Measurements from ENCODE around the genes NECAB2, DNAAF1, KCNG4 and WFDC1.

- PRO-cap, result no peak
Observed at GRCh38 chr16:81677686-81678071, 101.4 kb upstream of the PLCG2 start.

DNA sequence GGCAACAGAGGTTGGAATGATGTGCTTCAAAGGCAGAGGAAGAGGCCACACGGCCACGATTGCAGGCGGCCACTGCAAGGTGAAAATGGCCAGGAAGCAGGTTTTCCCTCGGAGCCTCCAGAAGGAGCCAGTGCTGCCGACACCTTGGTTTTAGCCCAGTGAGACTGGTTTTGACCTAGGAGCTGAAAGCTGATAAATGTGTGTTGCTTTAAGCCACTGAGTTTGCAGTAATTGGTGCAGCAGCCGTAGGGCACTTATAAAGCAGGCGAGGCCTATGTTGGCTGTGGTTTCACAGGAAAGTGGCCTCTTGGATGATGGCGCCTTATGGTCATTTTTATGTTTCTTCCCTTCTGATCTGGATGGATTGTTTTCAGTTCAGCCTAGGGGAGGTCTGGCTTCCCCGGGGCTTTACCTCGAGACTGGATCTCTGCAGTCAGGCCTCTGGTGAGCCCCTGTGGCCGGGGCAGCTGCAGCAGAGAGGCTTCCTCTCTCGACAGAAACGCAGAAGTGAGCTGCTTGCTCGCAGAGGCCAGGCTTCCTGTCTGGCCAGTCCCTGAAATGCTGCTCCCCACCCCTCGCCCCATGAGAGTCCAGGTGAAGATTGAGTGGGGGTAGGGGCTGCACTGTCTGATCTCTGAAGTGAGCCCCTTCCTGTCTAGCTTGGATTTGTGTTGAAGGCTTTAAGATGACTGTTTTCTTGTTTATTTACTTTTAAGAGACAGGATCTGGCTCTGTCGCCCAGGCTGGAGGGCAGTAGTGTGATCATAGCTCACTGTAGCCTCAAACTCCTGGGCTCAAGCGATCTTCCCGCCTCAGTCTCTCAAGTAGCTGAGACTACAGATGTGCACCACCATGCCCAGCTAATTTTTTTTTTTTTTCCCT is 44.0 kb downstream of the PLCG2 start:
- PRO-cap, result no peak

GRCh38 chr16:81841698-81842363 is 62.7 kb downstream of the PLCG2 start:
- PRO-cap, result no peak

- PRO-cap, result no peak
Observed at GRCh38 chr16:82715799-82716270, 89.1 kb downstream of the CDH13 start.

- PRO-cap, result no peak
Observed at GRCh38 chr16:82783788-82784661, 157.3 kb downstream of the CDH13 start.

- PRO-cap, result no peak
Observed at GRCh38 chr16:82995886-82996545, 369.2 kb downstream of the CDH13 start.

DNA sequence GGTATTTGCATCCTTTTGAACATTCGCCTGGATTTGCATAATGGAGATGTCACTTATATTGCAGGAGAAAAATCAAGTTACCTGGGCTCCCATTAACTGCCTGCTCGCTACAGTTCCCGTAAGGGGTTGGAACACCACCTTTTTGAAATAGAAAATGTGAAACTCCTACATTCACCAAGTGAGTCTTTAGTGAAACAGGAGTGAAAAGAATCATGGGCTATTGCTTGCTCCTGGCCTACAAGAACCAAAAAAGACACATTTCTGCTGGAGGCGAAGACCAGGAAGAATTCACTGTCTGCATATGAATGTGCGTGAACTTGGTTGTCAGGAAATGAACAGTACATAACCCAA is 518.9 kb upstream of the HSBP1 start:
- PRO-cap, result no peak

- PRO-cap, result no peak
Observed at GRCh38 chr16:83343940-83344304, 463.9 kb upstream of the HSBP1 start.

DNA sequence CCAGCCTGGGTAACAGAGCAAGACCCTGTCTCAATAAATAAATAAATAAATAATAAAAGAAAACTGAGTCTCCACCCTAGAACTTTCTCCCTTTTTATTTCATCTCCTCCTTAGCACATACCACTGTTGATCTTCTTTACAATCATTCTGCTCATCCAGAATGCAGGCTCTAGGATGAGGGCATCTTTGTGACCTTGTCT is 226.1 kb upstream of the HSBP1 start:
- PRO-cap, result no peak

DNA sequence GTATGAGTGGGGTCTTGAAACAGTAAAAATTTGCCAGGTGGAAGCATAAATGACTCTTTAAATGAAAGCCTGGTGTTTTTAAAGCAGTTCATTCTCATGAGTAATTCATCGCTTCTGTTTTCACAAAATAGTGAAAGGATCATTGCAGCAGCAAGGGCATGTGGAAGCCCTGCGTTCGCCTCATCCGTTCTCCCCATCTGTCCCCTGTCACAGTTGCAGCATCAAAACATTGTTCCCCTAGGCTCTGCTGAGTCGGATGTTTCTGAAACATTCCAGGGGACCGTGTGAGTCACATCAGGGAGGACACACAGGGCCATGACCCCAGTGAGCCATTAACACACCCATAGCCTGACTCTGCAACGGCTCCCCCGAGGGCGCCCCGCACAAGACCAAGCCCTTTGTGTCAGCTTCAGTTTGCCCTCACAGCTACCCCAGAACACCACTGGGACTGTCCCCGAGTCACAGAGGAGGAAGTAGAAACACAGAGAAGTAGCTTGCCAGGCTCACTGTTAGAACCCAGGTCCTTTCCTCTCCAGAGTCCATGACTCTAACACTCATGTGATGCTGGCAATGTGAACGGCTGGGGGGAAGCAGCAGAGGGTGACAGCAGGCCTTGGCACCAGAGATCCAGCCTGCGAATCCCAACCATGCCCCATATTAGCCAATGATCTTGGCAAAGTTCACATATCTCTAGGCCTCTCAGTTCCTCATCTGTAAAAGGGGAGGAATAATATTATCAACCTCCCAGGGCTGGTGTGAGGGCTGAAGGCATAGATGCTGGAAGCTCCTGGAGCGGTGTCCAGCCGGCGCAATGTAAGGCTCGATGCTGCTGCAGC is 63.2 kb upstream of the HSBP1 start:
- PRO-cap, result no peak

GRCh38 chr16:83803582-83804245 is 4.1 kb upstream of the HSBP1 start:
- PRO-cap, result no peak

DNA sequence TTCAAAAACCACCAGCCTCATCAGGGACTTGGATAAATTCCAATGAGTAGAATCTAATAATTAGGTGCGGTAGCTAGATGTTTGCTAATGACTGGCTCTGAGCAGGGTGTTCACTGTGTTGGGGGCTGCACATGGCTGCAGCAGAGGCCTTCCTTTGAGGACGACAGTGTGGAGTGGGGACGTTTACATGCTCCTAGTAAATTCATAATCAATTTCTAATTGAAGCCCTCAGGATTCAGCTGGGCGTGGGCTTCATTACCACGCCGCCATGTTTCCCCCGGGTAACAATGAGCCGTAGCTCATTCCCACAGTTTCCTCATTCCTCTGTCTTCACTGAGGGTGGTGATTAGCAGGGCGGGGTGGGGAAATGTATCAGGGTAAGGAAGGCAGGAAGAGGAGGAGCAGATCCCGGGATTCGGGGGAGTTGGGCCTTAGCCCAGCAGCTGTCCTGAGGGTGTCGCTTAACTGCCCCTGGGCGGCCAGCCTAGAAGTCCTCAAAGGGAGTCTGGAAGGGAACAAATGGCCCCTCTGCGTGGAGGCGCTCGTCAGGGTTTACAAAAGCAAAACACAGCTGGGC is 14.2 kb downstream of the MLYCD start:
- PRO-cap, result no peak

- PRO-cap, result bidirectional peak, plus-strand start at chr16:83968691, minus-strand start at chr16:83968520
Observed at GRCh38 chr16:83968041-83968888, at the start of gene NECAB2. NECAB2 (plus strand) TSS chr16:83968244.

GRCh38 chr16:84144990-84145618 is at the start of gene DNAAF1:
DNAAF1 (plus strand) TSS chr16:84145308.
- PRO-cap, result unidirectional peak, minus-strand start at chr16:84145156; bidirectional peak, plus-strand start at chr16:84145310, minus-strand start at chr16:84145156

- PRO-cap, result no peak
Observed at GRCh38 chr16:84177583-84177914, 9.3 kb downstream of the TAF1C start.

- PRO-cap, result no peak
Observed at GRCh38 chr16:84239831-84240274, at the start of gene KCNG4. KCNG4 (minus strand) TSS chr16:84240012.

GRCh38 chr16:84294261-84295139 is at the start of gene WFDC1:
WFDC1 (plus strand) TSS chr16:84294878.
- PRO-cap, result no peak

DNA sequence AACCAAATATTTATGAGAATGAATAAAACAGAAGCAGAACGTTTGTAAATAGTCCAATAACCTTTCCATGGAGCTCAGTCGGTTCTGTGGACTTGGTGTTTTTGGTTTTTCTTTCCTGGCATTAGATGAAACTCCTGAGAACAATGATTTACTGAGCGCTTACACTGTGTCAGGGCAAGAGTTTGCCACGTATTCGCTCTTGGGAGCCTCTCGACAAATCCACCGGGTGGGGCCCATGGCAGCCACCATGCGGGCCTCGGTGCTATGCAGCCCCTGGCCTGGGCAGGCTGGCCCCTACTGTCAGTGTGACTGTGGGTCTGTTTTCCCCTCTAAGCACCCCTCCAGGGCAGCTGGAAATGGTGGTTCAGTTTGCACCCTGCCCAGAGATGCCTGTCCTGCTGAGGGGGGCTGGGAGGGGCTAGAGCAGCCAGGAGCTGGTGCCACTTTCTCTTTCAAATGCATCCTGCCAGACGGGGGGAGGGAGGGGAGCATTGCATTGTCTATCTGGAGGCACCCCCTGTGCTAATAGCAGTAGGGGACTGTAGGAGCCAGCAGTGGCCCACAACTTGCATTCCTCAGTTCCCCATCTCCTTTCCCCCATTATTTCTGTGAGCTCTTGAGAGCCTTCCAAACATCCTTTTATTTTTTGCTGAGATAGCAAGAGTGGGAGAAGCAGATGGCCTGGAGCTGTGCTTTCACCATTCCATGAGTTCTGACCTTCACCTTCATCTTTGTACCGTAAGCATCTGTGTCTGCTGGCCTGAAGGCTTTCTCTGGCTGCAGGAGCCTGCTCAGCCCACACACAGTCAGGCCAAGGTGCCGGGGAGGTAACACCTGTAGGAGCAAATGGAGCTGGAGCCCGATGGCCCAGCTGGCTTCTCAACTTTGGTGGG is 5.0 kb downstream of the WFDC1 start:
- PRO-cap, result bidirectional peak, plus-strand start at position 531 of the sequence, minus-strand start at position 357 of the sequence; bidirectional peak, plus-strand start at position 803 of the sequence, minus-strand start at position 750 of the sequence

GRCh38 chr16:84340130-84340888 is 28.0 kb upstream of the ATP2C2 start:
- PRO-cap, result no peak

- PRO-cap, result no peak
Observed at GRCh38 chr16:84341327-84341890, 26.9 kb upstream of the ATP2C2 start.